HT-29 (cell line): ENCODE results near the genes ZNF292 and ANKRD6.

DNA sequence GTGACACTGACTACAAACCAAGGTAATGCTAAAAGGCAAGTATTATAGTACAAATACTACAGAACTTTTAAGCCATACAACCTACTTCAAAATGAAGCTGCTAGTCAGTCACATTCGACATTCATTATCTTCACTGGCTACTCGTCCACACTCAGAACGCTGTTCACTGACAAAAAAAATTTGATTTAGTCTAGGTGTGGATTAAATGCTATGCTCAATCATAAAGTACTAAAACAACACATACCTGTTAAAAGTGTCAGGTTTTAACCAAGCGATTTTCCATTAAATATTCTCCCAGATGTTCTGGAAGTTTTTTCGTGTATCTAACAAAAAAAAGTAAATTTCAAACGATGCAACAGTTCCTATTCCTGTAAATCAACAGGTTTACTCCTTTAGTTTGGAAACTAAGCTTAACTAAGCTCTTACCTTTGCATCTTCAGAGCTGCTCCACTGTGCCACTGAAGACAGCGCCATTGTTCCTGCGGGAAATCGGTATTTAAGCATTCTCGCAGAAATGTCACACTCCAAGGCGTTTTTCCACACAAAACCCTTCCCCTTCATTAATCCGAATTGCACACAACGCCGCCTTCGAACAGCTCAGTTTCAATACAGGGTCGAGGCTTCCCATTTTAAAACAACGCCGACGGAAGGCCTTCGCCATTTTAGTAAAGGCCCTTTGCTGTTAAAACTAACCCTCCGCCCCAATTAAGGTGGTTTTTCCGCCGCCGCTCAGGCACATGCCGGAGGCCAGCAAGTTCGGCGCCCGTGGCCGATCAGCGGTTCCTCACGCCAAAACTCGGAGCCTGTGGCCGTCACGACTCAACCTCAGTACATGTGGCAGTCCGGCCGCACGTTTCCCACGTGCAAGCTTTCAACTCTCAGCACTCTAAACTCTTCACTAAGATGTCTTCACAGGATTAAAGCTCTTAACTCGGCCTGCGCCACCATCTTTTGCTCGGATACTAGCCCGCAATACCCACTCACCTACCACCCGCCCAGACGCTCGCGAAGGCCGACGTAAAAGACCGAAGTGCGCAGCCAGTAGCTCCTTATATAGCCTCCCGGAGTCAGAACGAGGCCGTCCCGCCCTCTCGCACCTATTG lies 35.4 kb upstream of the SYNCRIP start:
- RAMPAGE, long total RNA: no peak

DNA sequence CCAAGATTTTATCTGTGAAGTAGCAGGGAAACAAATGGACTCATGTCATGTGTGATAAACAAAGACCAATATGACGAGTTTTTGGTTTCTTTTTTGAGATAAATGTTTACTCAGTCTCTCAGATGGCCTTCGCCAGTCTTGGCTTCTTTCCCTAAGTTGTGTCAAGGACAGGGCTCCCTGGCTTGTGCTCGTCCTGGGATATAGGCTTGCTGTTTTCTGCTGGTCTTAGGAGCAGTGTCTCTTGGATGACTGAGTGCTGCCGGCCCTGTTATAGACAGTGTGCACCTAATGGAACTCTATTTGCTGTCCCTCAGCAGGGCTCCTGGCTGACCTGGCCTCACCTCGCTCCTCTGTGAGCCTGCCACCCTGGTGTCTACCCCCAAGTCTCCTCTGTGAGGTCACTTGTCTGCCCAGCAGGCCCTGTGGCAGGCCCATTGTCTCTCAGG lies 324.2 kb upstream of the SYNCRIP start:
- RAMPAGE, long total RNA: no peak

- RAMPAGE, long total RNA: no peak
These were observed 414.6 kb upstream of the SYNCRIP start for GRCh38 chr6:86057166-86057766.

DNA sequence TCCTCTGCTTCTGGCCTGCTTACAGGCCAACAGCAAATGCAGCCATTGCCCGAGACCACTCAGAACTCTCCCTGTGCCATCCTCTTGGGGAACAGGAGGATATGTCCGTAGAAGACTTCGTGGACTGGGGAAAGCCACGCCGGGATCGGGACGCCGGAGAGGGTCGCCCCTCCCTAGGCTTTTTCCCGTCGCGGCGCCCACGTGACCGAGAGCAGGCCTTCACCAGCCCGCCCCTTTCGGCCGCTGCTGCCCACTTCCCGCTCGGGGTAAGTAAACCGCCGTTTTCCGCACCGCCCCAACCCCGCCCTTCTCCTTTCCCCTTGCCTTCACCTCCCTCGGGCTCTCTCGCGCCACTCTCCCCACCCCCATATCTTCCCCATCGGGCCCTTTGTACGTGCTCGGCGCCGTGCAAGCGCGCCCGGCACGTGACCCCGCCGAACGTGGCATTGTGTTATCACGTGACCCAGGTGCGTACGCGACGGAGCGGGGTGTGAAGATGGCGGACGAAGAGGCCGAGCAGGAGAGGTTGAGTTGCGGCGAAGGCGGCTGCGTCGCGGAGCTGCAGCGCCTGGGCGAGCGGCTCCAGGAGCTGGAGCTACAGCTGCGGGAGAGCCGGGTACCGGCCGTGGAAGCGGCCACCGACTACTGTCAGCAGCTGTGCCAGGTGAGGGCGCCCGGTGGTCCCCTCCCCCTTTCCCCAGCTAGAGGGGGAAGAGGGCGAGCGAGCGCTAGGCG lies at the start of gene ZNF292:
Gene ZNF292 (plus strand): TSS at position 470 of the 735 bp plus-strand sequence.
- RAMPAGE, long total RNA: no peak

- RAMPAGE, long total RNA: no peak
These were observed 11.1 kb downstream of the SLC35A1 start for GRCh38 chr6:87483736-87484439.

- RAMPAGE, long total RNA: no peak
These were observed 130.1 kb upstream of the AKIRIN2 start for GRCh38 chr6:87831847-87832875.

- RAMPAGE, long total RNA: no peak
These were observed 122.3 kb upstream of the SPACA1 start for GRCh38 chr6:87925221-87925784.

DNA sequence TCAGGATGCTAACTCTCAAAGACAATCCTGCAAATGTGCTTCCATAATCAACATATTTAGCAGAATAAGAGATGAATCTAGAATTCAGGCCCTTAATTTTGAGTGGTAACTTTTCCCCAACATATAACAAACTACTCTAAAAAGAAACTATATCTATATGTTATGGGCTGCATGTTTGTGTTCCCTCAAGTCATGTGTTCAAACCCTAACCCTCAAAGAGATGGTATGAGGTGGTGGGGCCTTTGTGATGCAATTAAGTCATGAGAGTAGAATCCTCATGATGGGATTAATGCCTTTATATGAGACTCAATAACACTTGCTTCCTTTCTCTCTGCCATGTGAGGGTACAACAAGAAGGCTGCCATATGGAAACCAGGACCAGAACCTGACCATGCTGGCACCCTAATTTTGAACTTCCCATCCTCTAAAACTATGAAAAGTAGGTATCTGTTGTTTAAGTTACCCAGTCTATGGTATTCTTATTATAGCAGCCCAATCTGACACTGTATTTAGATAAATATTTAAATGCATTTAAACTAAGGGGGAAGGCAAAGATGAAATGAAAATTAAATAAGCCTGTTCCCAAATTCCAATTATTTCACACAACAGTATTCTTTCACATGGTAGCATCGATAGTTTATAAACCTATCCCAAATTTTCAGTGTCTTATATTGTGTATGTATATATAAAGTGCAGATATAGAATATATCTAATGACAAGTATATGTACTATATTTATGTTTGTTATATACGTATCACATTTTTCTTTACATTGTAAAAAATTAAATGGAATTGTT lies 250.3 kb downstream of the RNGTT start:
- RAMPAGE, long total RNA: no peak

DNA sequence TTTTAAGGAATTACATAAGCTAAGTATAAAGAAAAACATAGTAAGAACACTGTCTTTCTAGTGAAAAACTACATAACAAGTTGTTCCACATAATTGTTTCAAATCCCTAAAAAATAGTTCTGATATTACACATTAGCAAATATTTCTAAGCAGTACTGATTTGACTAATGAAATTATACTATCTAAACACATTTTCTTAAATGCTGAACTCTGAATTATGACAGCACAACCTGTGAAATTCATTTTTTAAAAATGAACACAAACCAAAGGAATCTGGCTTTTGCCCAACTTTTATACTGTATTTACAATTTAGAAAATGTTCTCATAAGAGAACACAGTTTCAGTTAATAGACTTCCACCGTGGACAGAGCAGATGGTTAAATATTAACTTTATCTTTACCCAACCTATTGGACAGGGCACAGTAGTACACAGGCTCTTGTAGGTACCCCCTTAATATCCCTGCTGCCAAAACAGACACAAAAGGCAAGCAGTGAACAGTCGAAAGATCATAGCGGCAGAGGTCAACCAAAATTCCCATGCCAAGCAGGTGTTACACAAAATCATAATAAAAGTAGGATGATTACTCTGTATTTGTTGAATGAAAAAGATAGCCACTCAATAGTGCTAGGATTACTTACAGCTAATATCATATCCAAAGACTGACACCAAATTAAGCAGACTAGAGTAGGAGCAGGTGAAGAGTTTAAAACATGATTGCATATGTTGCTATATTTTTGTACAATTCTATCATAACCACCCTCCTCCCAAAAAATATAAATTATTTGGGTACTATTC lies 122.5 kb downstream of the RNGTT start:
- RAMPAGE, long total RNA: no peak

DNA sequence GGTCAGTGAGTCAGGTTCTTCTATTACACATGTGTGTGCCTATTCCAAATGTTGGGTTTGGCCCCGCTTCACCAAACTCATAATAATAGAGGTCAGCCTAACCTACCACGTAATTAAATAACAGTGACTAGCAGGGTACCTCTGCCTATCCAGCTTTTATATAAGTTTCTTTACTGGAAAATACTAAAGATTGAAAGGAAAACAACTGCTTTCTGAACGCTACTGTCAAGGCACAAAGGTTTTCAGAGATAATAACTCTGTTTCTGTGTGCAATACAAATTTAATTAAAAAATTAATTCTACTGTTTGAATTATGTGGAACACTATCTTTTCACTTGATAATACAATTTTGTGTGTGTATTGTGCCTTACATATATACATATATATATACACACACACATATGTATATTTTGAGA lies 19.5 kb upstream of the RNGTT start:
- RAMPAGE, long total RNA: no peak

- RAMPAGE, long total RNA: no peak
These were observed 1.5 kb upstream of the PNRC1 start for GRCh38 chr6:89079087-89079509.

- RAMPAGE, long total RNA: no peak
These were observed 1.1 kb downstream of the PNRC1 start for GRCh38 chr6:89081277-89082354.

DNA sequence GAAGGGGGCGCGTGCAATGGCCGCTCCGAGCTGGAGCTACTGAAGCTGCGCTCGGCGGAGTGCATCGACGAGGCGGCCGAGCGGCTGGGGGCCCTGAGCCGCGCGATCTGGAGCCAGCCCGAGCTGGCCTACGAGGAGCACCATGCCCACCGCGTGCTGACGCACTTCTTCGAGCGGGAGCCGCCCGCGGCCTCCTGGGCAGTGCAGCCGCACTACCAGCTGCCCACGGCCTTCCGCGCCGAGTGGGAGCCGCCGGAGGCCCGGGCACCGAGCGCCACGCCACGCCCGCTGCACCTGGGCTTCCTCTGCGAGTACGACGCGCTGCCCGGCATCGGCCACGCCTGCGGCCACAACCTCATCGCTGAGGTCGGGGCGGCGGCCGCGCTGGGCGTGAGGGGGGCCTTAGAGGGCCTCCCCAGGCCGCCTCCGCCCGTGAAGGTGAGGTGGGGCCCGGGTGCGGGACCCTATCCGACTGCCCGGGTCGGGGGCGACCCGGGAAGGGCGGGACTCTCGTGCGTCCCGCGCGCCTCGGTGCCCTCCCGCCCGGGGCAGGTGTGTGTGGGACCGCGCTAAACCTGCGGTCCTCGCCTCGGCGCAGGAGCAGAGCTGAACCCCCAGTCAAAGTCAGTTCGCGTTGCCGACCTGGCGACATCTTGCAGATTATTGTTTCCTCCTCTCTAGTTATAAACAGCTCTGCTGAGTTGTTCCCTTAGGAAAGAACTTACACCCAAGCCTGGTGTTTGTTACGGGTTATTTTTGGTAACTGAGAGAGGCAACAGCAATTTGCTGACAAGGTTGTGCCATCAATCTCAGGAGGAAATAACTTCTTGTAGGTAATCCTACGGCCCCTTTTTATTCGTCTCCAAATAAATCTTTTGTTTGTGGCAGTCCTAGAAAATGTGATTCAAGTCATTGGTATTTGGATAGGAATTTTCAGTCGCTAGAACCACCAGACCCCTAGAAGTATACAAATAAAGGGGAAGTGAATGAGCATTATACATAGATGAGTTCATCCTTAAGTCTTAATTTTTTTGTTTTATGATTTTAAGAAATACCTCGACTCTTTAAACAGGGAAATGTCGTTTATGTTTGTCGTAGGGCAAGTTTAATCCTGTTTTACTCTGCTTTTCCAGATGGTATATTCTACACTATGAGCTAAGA lies 697 bp downstream of the PM20D2 start:
- RAMPAGE, long total RNA: no peak

- RAMPAGE, long total RNA: no peak
These were observed 15.9 kb downstream of the PM20D2 start for GRCh38 chr6:89161485-89162436.

GRCh38 chr6:89231107-89231422 lies 13.9 kb upstream of the GABRR1 start:
- RAMPAGE, long total RNA: no peak

DNA sequence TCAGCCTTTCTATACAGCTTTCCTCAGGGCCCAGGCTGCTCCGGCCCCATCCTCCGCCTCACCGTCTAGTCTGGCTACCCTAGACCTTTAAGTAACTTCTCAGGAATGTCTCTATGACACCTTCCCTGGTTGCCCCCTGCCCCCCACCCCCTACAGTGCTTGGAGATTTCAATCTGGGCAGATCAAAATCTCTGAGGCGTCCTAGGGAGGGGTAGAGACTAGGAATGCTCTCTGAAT lies 6.1 kb downstream of the UBE2J1 start:
- RAMPAGE, long total RNA: no peak

DNA sequence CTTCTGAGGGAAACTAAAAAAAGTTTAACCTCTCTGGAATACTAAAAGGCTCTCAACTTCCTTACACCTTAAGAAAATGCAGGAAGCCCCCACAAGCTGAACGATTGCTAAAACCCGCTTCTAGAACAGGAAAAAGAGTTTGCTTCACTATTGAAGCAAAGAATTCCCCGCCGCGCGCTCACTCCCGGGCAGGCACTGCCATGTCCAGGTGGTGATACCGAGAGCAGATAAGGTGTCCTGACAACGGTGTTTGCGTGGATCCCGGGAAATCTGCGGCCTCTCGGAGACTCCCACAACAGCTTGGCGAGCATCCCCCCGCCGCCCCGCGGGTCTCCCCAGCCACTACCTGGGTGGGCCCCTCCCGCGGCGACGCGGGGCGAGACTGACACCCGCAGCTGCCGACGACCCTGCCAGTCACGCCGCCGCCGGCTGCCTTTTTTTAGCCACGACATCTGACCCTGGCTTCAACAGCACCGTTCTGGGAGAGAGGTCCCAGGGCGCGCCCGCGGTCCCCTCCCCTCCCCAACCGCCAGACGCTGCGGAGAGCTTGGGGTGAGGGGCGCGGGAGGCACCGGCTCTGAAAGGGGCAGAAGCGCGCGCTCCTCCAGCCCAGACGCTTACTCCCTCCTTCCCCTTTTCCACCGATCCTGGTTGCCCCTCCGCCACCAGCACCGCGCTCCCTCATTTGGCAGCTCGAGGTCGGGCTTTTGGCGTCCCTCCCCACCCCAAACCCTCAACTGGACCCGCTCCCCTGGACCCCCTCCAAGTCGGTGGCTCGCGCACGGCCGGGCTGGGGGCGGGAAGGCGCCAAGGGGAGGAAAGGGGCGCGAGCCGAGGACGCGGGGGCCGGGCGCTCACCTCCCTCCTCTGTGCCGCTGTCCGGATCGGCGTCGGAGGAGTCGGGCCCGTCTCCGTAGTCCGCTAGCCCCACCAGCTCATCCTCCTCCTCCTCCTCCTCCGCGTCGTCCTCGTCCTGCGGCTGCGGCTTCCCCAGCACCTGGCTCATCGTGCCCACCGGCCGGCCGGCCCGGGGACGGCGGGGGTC lies 763 bp downstream of the RRAGD start:
- RAMPAGE, long total RNA: no peak

GRCh38 chr6:89432664-89433408 lies at the start of gene ANKRD6:
Gene ANKRD6 (plus strand): TSS chr6:89433152.
- RAMPAGE, long total RNA: no peak

- RAMPAGE, long total RNA: no peak
These were observed 8.0 kb downstream of the LYRM2 start for GRCh38 chr6:89630422-89631060.

GRCh38 chr6:89952714-89953309 lies 58.5 kb downstream of the GJA10 start:
- RAMPAGE, long total RNA: no peak